Right common carotid artery plus branches (tissue), 1 donor: ENCODE measurements around a stretch of chr17.

DNA sequence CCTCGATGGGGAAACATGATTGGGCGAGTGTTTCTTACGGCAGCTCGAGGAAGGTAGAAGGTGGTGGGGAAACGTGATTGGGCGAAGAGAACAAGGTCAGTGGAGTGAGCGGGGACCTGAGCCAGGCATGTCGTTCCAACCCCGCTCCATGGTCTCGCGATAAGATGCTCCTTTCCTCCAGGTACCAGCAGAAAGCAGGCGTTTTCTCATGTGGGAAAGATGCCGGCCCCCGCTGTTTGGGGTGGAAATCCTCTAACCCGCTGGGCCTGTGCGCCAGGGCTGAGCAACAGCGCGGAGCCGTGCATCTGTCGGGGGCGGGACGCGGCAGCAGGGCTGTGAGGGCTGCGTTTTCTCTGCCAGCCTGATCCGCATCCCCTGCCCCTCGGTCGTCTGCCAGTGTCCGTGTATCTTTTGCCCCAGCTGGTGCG lies 25.6 kb upstream of the DOC2B start:
- PRO-cap: no peak

DNA sequence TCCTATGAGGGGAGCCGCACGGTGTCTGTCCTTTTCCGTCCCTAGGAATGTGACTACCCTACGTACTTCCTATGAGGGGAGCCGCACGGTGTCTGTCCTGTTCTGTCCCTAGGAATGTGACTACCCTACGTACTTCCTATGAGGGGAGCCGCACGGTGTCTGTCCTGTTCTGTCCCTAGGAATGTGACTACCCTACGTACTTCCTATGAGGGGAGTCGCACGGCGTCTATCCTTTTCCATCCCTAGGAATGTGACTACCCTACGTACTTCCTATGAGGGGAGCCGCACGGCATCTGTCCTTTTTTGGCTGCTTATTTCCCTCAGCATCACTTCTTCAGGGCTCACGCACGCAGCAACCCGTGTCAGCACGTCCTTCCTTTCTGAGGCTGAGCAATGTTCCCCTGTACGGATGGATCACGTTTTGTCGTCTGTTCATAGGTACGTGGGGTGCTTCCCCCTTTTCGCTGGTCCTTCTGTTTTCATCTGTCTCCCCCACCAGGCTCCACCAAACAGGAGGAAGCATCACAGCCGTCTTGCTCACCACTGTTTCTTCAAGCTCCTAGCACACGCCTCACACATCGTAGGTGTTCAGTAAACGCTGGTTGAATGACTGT lies 76.4 kb upstream of the DOC2B start:
- PRO-cap: no peak

DNA sequence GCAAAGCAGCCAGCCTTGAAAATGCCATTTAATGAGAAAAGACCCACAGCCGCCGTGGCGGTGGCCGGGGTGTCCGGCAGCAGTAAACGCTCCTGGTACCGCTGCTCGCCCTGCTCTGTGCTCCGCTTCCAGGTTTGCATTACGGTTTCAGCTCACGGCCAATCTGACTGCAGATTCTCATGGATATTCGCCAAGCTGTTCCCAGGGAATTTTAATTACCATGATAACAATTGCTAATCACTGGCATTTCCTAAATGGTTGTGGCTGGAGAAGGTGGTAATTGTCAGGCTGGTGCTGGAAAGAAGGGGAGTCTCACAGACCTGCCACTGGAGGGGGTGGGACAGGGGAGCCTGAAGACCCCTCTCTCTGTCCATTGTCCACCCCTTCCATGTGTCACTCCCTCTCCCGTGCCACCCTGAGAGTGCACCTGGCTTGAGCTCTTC lies 78.2 kb upstream of the DOC2B start:
- PRO-cap: no peak

DNA sequence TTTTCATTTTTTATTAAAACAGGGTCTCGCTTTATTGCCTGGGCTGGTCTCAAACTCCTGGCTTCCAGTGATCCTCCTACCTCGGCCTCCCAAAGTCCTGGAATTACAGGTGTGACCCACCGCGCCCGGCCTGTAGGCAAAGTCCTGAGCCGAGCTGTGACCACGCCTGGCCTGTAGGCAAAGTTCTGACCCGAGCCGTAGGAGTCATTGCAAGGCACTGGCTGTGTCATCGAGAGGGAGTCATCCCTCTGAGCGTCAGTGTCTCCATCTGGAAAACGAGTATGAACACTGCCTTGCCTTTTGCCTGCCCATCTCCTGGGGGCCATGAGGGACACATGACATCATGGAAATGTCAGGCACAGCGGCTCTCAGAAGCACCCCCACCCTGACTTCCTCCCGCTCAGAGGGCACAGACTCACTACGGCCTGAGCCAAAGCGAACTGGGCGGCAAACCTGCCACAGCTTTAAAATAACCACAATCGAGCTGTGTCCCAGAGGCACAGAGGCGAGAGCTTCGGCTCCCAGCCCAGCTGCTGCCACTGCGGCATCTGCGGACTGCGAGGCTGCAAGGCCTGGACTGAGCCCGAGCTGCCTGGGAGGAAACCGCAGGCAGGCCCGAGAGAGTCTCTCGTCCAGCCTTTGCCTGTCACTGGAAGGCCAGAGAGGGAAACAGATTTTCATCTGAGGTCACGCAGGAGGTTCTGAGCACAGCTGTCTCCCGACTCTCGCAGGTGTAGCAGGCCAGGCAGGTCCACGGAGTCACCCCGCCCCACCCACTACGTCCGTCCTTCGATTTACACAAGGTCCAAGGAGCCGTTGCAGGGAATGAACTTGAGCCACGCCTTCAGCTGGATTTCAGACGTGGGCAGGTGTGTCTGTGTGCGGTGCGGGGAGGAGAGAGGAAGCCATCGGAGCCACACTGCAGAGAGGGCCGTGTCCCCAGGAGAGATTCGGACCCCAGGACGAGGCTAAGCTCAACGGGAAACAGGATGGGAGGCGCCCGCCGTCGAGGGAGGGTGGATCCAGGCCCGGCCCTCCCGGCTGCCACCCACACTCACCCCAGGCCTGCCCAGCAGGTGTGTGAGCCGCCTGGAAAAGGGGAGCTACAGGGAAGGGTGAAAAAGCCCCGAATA lies 50.6 kb downstream of the RPH3AL start:
- PRO-cap: unidirectional peak, plus-strand start at position 433 of the sequence; unidirectional peak, plus-strand start at position 478 of the sequence

- PRO-cap: bidirectional peak, plus-strand start at chr17:385543, minus-strand start at chr17:385470
Observed at GRCh38 chr17:385258-385717, 24.8 kb upstream of the C17orf97 start.

DNA sequence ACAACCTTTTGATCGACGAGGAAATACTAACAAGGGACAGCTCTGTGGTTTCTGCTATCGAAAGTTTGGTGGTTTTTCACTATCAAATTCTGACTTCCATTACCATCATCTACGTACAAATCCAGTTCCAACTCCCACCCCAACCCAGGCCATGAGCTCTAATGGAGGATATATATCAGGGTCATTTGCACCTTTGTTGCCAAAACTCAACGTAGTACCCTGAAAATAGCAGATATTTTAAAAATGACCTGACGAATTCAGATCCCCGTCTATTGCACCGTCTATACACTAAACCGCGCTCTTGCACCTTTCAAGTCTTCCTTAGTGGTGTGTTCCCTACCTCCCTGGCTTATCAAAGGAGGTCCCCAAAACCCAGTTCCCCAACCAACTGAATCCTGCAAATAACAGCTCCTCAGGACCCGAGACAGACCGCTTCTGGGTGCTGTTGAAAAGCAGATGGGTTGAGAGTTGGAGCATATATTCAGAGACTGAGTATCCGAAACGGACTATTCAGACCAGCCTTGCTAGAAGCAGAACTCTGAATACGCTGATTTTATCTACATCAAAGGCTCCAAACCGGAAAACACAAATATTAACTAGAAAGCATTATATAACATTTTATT lies 732 bp downstream of the GLOD4 start:
- PRO-cap: no peak

GRCh38 chr17:800180-801086 lies 18.3 kb downstream of the MRM3 start:
- PRO-cap: no peak

DNA sequence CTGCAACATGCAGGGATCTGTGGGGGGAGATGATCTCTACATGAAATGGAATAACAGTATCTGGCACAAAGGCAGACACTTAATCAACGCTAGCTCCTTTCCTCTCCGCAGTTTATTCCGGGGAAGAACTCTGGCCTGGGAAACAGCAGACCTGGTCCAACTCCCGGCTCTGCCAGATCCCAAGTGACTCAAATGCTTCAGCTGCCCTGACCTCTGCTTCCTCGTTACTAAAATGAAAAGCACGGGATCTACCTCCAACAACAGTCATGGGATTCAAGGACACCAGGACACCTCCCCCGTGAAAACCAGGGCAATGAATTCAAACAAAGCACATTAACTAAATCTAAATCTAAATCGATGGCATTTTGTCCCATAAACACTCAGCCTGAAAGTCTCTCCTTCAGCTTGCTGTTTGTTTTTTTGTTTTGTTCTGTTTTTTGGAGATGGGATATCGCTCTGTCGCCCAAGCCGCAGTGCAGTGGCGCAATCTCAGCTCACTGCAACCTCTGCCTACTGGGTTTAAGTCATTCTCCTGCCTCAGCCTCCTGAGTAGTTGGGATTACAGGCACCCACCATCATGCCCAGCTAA lies 78.2 kb downstream of the NXN start:
- PRO-cap: bidirectional peak, plus-strand start at position 257 of the sequence, minus-strand start at position 185 of the sequence

DNA sequence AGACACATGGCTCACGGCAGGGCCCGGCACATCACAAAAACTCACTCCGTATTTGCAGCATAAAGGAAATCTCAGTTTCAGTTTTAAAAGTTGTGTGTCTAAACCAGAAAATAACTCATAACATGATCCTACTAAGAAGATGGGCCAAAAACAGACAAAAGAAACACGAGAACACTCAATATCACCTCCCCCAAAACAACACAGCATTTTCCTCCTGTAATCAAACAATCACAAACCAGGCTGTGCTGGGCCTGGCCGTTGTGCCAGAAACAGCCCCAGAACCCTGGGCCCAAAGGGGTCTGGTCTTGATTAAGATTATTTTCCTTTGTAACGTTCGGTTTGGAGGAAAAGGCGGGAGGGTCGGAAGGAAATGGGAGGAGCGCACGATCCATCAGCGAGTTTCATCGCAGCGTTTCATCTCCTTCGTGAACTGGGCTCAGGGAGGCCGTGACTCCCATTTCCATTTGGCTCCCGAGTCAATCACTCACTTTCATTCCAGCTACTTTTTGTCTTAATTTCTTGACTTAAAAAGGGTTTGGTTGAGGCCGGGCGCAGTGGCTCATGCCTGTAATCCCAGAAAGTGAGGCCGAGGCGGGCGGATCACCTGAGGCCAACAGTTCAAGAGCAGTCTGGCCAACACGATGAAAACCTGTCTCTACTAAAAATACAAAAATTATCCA lies 61.5 kb downstream of the NXN start:
- PRO-cap: no peak

GRCh38 chr17:1060836-1061319 lies 63.9 kb downstream of the TIMM22 start:
- PRO-cap: no peak

DNA sequence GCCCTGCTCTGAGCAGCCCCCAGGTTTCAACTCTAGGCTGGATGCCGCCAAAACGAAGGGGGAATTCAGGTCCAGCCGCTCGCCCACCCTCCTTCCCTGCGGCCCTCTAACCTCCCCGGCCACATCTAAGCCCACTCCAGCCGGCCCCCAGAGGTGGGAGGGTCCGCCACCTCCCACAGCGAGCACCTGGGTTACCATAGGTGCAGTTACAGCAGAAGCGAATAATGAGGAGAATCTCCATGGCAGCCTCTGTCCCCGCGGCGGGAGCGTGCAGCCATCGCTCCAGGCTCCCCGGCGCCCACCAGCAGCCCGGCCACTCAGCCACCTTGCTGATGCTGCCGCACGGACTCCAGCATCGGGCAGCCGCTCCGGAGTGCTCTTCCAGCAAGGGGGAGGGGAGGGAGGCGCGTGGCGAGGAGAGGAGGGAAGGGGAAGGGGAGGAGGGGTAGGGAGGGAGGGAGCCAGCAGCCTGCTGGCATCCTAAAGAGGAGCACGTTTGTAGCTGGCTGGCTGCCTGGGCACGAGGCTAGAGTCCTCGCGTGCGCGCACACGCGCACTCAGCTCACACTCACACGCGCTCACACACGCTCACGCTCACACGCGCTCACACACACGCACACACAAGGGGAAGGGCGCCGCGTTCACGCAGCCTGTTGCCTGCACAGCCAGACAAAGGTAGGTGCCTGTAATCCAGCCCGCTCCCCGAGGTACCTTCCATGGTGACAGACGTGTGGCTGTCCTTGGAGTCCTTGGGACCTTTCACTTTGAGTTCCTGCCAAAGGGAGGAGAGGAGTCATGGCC lies 81.9 kb downstream of the TIMM22 start:
- PRO-cap: no peak

DNA sequence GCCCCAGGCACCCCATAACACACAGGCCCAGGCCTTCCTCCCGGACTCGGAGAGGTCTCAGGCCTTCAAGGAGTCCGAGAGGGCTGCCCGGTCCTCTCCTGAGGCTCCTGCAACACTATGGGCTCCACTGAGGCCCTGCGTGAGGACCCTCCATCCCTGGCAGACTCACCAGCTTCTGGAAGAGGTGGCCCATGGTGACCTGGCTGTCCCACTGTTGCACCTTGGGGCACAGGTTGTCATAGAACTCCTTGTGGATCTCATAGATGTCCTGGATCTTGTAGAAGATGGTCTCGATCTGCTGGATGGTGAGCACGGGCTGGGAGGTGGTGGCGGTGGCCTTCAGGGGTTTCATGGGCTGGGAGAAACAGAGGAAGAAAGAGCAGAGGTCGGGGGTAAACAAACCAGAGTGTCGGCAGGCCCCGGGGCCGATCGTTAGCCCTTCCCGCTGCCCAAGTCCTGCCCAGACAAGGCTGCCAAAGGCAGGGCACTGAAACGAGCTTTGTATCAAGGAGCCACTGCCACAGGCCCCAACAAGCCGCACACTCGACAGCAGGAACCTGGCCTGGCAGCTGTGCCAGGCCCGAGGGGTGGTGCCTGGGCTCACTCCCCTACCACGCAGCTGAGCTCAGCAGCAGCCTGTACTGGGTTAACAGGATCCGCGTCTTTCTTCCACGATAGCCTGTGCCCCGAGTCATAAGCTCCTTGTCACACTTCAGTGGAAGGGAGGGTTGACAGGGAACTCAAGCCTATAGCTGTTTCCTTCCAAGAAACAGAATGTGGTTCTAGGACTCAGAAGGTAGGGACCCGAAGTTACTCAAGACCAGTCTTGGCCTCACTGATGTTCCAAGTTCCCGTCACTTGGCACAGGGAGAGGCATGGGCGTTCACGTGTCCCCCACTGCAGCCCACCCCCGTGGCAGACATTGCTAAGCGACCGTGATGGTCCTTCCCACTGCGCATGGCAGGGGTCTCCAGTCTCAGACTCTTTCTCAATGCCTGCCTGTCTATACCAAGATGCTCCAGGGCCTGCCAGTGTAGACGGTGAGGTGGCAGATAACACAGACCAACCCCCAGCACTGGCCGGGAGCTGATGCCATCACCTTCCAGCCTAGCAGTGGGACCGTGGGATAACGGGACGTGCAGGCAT lies 87.9 kb downstream of the ABR start:
- PRO-cap: no peak

DNA sequence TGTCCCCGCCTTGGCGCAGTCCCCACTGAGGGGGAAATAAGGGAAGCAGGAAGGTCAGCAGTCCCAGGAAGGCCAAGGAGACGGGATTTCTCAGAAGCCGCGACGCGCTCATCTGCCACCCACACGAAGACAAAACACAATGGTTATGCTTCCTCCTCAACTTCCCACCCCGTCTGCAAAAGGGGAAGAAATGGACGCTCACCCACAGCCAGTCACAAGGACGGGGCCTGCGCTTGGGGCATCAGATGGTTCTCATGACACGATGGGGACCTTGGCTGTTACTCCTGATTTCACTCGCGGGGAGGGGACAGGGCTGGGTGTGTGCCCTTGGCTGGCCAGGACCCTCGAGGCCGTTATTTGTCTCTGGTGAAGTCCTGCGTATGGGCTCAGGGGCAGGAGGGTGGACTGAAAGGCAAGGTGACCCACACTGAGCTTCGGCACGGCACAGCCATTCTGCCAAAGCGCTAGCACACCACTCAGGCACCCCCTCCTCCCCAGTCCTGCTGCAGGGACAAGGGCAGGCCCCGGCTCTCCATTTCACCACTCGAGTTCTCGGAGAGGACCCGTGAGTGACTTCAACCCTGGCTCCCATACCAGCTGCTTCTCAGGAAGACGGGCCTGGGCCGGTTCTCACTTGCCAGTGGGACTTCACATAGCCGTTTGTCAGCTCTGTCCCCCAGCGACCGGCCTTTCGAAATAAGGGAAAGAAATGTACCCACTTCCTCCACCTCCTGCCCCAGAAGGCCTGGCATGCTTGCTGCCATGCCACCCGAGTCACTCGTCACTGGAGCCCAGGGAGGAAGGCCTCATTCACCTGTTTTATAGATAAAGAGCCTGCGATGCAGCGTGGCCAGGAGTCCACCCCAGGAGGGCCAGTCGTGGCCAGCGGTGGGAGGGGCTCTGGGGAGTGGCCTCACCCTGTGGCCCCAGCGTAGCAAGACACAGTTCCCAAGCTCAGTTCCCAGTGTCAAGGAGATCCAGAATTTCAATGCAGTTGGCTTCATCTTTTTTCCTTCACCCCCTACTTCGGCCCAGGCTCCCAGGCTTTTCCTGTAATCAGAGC lies 84.4 kb downstream of the ABR start:
- PRO-cap: no peak

DNA sequence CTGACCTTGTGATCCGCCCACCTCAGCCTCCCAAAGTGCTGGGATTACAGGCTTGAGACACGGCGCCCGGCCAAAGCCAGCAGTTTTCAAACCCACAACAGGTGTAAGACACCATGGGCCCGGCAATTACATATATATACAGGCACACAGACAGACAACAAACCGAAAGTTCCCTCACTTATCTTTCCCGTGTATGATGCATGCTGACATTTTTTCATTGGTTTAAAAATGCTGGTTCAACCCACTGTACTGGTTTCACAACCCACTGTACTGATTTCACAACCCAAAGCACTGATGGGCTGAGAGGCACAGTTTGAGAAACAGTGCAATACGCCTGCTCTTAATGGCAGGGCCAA lies 81.5 kb downstream of the ABR start:
- PRO-cap: no peak

DNA sequence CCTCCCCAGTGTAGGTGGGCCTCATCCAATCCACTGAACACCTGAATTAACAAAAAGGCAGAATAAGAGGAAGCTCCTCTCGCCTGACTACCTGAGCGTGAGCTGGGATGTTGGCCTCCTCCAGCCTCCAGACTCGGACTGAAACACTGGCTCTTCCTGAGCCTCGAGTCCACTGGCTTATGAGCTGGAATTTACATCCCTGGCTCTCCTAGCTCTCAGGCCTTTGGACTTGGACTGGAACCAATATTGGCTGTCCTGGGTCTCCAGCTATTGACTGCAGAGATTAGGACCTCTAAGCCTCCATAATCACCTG lies 57.4 kb downstream of the ABR start:
- PRO-cap: unidirectional peak, minus-strand start at position 140 of the sequence

DNA sequence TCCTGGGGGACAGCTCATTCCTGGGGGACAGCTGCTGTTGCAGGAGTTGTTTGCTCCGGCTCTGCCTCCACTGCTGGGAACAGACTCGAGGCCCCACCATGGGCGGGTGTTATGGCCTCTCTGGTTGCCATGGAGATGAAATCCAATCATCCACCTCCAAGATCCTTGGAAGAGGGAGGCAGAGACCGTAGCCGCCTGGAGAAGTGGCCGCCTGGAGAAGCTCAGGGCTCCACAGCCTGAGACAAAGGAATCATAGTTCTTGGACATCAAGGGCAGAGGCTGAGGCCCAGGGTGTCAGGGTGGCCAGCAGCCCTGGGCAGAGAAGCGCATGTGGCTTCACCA lies 36.3 kb downstream of the ABR start:
- PRO-cap: no peak

DNA sequence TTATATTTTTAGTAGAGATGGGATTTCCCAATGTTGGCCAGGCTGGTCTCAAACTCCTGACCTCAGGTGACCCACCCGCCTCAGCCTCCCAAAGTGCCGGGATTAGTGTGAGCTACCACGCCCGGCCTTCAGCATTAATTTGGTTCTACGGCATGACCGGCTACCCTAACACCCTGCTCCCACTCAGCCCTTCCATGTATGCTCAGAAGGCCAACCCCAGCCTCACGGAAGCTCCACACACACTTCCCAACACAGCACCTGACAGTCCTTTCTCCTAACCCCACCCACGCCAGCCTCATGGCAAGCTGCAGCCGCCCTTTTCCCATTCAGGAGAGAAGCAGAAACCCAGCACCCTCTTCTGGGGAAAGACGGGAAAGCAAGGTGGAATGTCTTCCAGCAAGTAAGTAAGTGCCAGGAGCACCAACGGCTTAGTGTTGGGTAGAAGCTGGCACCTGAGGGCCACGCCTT lies 32.2 kb downstream of the ABR start:
- PRO-cap: no peak

DNA sequence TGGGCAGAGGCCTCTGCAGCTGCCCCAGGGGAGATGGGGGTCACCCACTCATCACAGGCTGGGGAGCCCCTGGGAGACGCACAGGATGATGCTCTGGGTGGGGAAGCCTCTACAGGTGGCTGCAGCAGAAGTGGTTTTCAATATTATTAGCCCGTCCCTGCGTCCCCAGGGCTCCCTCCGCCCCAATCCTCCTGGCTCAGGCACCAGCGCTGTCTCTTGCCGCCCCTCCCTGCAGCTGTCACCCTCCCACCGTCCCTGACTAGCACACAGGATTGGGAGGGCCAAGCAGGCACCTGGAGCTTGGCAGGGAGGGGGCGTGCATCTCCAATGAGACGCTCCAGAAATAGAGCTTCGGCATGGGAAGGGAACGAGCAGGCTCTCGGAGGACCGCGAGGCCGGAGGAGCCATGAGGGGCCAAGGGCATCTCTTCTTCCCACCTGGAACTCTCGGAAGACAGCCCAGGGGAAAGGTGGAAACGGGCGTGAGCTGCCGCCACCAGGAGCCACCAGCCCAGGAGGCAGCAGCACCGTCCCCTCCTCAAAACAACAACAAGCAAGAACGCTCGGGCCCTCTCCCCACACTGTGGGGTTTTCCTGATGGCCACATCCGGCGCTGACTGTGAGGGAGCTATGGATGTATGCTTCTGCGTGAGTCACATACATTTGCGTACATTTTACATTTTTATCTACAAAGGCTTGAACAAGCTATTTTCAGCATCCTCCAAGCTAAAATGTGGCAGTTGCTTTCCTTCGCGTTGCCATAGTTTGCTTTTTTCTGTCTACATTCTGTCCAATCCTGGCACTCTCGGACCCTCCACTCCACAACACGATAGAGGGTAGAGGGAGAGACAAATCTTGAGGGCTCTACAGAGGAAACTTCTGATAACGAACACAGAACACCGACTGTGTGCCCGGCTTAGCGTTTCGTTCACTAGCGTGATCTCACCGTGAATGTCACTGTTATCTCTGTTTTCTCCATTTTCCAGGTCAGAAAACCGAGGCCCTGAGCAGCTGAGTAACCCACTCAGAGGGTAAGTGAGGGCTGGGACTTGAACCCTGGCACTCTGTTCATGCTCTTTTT lies 1.8 kb upstream of the ABR start:
- PRO-cap: no peak

GRCh38 chr17:1190475-1190932 lies 10.7 kb upstream of the ABR start:
- PRO-cap: no peak

GRCh38 chr17:1313328-1313804 lies 33.9 kb downstream of the TRARG1 start:
- PRO-cap: no peak